Ileum (tissue), 1 donor: ENCODE results near the genes STX18, MAN2B2 and S100P.

- PRO-cap, result unidirectional peak, minus-strand start at chr4:3484780
These were observed 21.3 kb downstream of the DOK7 start for GRCh38 chr4:3484227-3485016.

DNA sequence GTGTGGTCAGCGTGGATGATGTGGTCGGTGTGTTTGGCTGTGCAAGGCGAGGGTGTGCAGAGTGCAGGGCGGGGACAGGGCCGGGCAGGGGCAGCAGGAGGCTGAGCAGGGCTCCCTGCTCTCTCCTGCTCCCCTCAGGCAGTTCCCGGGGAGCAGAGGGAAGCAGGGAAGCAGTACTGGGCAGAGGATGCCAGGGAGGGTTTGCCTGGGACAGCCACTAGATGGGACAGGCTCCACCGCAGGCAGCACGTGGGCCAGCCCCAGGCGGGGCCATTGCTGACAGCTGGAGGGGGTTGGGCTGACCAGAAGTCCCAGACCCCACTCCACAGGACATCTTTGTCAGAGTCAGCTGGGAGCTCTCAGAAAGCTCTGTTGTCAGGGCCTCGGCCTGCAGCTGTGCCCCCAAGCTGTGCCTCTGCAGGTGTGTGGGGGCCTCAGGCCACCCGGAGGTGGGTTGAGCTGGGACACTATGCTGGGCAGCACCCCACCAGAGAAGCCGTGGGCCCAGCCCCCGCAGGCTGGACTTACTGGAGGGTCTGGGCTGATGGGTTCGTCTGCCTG, 23.8 kb downstream of the DOK7 start:
- PRO-cap, result no peak

DNA sequence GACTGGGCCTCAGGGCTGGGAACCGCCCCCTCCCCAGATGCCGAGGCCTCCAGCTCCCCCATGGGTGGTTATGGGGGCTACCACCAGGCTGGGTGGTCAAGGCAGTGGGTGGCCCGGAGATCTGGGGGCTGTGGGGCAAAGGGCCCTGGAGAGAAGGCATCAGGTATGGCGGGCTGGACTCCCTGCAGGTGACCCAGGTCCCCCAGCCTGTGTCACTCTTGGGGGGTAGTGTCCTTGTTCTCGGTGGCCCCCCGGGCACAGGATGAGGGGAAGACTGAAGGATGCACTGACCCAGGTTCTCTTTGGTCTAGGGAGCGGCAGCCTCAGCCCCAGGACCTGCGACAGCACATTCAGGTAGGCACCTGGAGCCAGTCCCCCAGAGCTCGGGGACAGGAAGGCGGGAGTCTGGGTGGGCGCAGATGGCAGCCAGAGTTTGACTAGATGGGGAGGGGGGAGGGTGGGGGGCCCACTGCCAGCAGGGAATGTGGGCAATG, 33.5 kb downstream of the DOK7 start:
- PRO-cap, result no peak

DNA sequence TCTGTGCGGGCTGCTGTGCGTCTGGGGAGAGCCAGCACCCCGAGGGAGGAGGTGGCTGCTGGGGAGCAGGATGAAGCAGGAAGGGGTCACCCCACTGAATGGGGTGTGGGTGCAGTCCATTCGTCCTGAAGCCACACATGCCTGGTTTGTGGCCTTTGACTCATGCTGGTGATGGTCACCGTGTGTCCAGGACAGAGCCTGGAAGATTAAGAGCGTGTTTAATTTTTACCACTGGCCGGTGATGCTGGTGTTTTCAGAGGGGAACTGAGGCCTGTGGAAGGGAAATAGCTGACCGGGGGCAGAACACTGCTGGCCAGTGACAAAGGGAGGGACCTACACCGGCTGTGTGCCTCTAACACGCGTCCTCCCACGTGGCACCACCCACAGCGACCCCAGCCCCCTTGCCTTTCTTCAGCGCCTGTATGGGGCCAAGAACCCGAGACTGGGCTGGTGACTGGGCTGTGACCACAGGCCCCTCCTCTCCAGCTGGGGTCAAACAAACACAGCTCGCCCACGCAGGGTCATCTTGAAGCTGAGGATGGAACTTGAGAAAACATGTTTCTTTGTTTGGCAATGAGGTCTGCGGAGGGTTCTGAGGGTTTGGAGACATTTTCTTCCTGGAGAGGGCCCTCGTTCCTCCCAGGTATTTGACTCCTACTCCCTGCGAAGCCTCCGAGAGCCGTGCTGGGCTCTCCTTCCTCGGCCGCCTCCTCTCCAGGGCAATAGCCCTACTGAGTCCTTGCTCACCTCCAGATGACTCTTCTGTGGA, 99.6 kb upstream of the LRPAP1 start:
- PRO-cap, result no peak

DNA sequence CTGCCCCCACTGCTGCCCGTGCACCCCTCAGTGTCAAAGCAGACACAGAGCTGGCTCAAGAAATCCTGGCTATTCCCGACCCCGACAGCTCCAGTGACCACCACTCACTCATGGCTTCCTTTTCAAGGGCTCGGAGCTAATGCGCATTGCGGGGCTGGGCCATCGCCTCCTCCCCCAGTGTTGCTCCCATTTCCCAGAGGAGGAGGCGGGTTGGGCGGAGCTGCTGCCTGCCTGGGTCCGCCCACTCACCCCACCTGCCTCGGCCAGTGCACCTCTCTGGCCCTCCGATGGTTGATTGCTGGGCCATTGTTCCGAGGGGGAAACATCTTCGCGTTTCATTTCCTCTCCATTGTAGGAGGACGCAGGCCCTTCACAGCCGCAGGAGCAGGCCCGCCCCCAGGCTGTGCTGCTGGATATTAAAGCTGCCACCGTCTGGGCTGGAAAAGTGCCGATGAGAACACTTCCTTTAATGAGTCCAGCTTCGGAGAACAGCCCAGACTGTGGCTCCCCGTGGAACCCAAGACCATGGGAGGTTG, 96.4 kb downstream of the ADRA2C start:
- PRO-cap, result no peak

DNA sequence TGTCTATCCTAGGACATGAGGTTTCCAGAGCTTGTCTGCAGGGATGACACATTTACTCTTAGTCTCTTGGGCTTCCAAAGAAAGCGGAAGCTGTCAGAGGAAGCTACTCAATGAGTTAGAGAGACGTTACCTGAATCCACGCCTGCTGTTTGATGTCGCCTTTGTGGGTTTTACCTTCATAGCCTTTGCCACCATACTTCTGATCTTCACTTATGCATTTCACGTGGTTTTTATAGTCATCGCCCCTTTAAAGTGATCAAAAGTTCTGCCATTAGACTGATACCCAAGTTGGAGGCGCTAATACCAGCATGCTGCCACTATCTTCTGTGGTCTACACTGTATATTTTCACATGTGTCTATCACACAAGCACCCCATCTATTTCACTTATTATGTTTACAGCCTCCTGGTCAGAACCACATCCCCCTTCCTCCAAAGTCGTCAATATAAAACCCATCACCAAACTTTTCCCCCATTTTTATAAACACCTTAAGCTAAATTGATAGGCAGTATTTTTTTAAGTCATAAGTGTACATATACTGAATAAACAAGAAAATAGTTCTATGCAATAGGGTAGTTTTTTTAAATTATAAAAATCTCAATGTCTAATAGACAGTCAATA, 8.2 kb downstream of the LYAR start:
- PRO-cap, result no peak

DNA sequence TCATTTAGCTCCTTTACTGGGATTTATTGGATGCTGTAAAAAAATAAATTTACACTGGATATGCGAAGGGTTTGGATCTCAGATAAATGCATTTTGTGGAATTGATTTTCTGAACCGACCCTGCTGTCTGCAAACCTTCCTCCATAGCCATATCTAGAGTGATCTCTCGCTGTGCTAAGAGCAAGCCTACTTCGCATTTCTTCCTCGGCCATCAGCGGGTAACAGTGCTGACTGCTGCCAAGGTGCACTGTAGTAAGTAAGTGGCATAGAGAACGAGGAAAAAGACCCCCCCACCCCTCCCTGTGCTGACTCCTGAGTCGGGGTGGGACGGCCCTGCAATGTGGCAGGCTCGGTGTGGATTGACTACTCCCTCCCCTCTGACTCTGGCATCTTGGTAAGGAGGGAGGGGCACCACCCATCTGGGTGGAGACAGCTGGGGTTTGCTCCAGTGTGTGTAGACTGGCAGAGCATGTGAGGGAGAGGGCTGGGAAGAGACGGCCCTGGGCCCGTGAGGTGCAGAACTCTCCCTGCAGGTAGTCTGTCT, 30.8 kb downstream of the NSG1 start:
- PRO-cap, result no peak

GRCh38 chr4:4541656-4542659, at the start of gene STX18:
Gene STX18, minus strand, starts transcription at chr4:4542048.
- PRO-cap, result bidirectional peak, plus-strand start at chr4:4542160, minus-strand start at chr4:4542048; unidirectional peak, minus-strand start at chr4:4542331; bidirectional peak, plus-strand start at chr4:4542469, minus-strand start at chr4:4542331

- PRO-cap, result no peak
These were observed 2.2 kb downstream of the CYTL1 start for GRCh38 chr4:5017136-5017395.

DNA sequence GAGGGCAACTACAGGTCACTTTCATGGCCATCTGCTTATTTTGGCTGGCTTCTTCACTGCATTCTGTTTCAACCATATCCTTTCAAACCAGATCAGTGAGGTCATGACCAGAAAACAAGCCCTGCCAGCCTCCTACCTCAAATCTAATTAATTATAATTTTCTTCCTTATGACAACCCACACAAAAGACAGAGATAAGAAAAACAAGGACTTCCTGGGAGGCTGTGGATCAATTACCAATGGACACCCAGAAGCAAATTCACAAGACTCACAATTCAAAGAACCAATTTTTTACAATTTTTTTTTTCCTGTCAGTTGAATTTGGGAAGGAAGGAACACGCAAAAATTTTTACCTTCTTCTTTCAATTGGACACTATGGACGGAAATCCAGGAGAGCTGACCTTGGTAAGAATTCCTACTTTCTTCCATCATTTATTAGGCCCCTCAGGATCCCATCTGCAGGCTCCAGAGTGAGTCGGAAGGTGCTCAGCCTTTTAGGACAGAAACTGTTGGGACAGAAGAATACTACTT, 183.2 kb downstream of the EVC2 start:
- PRO-cap, result no peak

DNA sequence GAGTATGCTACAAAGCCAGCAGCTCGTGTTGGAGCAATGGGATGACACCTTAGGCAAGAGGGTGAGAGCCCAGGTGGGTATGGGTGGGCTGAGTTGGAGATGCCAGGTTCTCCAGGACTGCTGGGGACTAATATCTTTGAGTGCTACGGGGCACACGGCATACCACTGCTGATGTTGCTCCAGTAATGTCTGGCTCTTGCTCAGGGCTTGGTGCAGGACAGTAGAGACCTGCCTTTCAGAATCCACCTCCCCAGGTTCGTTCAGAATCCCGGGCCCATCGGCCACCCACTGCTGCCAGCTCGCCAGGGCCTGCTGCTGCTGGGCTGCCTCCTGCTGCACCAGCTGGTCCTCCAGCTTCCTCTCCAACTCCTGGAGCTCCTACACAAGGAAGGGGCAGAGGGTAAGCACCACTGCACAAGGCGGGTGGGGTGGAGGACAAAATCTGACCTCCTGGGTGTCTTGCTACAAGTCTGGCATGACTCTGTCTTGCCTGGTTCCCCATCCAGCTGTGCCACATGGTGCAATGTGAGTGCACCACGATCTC, 132.2 kb downstream of the EVC2 start:
- PRO-cap, result no peak

DNA sequence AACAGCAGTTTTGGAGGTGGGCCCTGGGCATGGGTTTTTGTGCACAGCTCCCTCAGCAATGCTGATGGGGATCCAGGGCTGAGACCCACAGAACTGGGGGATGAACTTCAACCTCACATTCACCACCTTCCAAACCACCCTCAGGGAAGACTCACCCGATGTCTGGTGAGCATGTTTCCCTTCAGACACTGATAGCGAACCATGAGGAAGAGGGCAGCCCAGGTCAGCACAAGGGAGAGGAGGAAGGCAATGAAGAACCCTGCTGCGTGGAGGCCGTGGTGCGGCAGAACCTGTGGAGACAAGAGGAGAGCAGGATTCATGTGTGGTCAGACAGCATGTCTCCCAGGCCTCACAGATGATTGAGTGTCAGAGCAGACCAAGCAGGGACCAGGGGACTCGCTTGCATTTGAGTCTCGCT, 43.0 kb downstream of the EVC2 start:
- PRO-cap, result no peak

- PRO-cap, result no peak
These were observed 85.9 kb downstream of the EVC start for GRCh38 chr4:5796787-5797367.

DNA sequence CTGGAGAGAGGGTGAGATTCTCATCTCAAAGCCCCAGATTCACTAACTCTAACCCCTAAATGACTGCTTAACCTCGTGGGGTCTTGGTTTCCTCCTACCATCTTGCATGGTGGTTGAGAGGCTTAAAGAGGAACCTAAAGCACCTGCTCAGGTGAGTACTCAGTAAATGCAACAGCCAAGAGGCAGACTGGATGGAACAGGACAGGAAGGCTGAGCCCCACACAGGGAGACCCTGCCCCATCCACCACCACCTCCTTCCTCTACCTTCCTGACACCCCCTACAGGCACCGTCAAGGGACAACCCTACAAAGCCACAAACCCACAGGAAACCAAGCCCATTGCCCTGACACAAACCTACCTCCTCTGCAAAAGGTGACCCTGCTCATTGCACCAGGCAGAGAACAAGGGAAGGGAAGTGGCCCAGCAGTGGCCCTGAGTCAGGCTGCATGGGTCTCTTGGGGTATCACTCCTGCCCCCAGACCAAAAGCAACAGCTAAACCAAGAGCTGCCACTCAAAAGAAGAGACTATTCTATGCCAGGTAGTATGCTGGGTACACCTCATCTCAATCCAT, 21.1 kb downstream of the JAKMIP1 start:
- PRO-cap, result no peak

DNA sequence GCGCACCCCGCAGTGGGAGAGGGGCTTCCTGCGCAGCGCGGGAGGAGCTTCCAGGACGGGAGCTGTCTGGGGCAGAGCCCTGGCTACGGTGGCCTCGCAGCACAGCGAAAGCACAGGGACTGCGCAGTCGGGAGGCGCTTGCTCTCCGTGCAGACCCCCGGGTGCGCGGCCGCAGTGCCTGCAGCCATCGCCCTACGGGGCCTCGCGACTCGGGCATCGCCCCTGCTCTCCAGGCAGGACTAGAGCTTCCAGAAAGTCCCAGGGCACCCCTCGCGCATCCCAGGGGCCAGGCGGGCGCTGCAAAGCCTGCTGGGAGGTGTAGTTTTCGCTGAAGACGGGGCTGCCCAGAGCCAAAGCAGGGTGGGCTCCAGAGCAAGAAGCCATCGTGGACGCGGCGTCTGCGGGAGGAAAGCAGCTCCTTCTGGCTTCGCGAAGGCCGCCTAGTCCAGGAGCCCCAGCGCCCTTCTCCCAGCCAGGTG, 24.1 kb upstream of the WFS1 start:
- PRO-cap, result no peak

GRCh38 chr4:6324618-6325586, 55.3 kb downstream of the WFS1 start:
- PRO-cap, result no peak

DNA sequence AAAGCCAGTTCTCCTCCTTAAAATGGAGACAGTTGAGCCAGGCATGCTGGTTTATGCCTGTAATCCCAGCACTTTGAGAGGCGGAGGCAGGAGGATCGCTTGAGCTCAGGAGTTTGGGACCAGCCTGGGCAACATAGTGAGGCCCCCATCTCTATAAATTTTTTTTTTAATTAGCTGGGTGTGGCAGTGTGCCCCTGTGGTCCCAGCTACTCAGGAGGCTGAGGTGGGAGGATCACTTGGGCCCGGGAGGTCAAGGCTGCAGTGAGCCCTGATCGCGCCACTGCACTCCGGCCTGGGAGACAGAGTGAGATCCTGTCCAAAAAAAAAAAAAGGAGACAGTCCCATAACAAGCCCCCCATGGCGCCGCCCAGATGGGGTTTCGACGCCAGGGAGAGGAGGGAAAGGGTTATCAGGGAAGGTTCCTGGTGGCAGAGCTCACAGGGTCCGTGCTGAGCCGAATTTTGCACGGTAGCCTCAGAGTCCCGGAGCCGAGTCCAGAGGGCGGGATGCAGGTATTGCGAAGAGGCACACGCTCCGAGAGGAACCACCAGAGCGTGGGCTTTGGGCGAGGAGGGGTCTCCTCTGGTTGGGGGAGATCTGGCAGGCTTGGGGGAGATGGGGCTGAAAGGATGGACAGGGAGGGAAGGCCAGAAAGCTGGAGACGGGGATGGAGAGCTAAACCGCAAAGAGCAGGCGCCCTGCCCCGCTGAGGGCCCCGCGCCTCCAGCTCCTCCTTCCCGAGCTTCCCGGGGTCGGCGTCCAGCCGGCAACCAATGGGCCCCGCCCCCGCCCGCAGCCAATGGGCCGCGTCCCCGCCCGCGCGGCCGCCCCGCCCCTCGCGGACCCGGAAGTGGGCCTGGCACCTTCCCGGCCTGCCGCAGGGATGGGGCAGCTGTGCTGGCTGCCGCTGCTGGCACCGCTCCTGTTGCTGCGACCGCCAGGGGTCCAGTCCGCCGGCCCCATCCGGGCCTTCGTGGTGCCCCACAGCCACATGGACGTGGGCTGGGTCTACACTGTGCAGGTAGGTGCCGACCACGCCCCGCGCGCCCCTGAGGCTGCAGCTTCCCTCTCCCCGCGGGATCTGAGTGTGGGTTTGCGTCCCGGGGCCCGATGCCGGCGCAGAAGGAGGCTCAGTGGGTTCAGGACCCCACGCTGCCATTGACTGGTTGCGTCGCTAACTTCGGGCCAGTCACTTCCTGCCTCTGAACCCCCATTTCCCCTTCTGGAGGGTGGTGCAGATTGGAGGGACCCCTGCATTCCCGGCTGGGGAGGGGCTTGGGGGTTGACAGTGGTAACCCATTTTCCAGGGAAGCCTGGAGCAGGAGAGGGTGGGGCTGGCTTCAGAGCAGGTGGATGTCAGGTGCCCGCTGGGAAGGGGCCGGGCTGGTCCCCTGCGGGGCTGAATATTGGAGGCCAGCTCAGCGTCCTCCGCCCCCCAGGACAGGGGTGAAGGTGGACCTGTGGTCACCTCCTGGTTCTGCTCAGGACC, at the start of gene MAN2B2:
Gene MAN2B2, plus strand, starts transcription at position 862 of the 1,489 bp plus-strand sequence.
- PRO-cap, result bidirectional peak, plus-strand start at position 873 of the sequence, minus-strand start at position 725 of the sequence

- PRO-cap, result no peak
These were observed 3.0 kb downstream of the MRFAP1 start for GRCh38 chr4:6643132-6644228.

- PRO-cap, result no peak
These were observed 3.1 kb downstream of the ENSG00000170846 start for GRCh38 chr4:6676687-6677692.

DNA sequence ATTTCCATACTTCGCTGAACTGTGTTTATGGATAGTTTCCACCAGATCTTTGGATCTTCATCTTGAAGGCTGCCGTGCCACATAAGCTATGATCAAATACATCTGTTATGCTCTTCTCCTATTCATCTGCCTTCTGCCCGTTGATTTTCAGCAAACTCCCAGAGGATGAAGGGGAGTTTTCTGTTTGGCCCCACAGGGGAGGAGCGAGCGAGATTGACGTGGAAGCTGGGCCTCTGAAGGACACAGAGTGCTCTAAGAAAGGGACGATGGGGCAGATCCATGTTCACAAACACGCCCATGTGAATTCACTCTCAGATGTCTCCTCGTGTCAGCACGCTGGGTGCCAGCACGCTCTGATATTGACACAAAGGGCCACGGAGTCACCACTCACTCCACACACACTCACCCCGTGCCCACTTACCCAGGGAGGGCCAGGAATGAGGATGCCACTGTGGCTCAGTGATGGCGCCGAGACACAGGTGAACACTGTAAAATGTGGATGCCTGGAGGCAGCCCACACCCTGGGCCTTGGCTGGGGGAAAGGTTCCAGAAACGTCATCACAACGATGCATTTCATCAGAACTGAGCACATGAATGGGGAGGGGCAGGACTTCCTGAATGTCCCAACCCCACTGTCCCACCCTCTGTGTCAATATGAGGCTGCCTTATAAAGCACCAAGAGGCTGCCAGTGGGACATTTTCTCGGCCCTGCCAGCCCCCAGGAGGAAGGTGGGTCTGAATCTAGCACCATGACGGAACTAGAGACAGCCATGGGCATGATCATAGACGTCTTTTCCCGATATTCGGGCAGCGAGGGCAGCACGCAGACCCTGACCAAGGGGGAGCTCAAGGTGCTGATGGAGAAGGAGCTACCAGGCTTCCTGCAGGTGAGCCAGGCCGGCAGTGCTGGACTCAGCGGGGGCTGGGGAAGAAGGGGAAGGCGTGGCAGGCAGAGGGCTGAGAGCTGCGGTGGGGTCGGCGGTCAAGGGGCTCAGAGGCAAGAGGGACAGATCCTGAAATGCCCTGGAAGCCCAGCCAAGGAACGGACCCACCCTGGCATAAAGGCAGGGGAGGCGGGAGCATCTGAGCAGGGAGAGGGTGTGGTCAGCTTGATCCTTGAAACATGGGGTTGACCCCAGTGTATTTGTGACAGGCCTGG, at the start of gene S100P:
Gene S100P, plus strand, starts transcription at position 695 of the 1,159 bp plus-strand sequence.
- PRO-cap, result unidirectional peak, plus-strand start at position 697 of the sequence